Mononuclear cell (primary cell): ENCODE measurements around a stretch of chr2.

DNA sequence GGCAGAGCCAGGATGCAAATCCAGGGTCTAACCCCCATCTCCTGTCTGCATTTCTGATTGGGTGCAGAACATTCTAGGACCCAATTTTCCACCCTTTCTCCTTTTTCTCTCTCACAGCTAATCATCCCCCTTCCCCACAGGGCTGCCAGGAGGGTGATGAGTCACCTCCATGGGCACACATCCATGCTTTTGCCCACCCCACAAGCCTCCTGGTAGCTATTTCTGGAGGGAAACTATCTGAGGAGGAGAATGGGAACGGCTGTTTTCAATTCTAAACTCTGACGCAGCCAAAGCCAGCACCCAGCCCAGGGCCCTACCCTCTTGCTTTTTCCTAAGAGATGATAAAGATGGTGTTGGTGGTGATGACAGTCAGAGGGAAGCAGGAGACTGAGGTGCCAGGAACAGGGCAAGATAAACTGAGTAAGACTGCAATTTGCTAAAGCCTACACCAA, 62.2 kb upstream of the FZD7 start:
- RRBS = no CpG with 5 or more reads among the region's 2 CpGs

- RRBS = no CpG with 5 or more reads among the region's 2 CpGs
These were observed 55.6 kb upstream of the FZD7 start for GRCh38 chr2:201978032-201978430.

DNA sequence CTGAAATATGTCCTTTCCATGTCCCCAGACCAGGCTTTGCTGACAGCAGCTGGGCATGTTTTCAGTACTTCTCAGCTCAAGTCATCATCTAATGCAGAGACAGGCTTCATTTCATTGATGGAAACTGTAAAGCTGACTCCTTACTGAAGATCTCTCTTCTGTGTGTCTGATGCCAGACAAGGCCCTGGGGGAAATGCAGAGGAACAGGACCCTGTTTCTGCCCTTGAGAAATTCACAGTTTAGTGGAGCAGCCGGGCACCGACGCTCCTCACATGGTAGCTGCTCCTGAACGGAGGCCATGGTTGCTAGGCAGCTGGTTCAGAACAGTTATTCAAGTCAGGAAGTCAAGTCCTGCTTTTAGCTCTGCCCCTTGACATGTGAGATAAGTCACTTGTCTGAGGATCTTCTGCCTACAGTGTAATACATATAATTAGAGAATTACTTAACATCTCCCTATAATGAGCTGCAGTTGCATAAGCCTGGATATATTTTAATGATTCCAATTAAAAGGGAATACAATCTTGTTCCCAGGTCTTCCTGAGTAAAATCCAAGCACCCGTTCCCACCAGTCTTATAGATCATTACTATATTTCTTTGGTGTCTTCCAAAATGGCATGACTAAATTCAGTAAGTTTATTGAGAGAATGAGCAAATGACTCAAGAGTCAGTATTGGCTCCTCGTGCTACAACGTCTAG, 24.4 kb upstream of the FZD7 start:
- RRBS = no CpG with 5 or more reads among the region's 7 CpGs

DNA sequence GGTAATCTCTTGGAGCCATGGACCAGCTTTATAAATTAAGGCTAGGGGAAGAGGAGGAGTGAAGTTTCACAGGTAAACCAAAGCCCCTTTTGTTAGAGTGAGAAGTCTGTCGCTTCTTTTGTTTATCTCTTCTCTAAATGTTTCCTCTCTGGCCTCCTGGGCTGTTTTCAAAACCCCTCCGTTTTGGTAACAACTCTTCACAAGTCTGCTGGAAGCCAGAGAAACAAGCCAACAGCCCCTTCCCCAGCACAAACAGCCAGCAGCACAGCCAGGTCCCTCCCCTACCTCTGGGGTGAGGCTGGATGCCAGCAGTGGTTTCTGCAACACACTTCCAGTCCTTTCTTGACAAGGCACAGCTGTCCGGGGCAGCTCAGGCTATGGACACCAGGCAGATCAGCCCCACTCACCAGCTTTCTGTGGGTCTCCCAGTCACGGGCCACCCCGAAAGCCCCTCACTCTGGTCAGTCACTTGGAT, 13.6 kb upstream of the FZD7 start:
- RRBS = 73% methylated on average over 1 of the region's 5 CpGs

GRCh38 chr2:202276333-202276611, 10.7 kb downstream of the NOP58 start:
- RRBS = no CpG with 5 or more reads among the region's 4 CpGs

DNA sequence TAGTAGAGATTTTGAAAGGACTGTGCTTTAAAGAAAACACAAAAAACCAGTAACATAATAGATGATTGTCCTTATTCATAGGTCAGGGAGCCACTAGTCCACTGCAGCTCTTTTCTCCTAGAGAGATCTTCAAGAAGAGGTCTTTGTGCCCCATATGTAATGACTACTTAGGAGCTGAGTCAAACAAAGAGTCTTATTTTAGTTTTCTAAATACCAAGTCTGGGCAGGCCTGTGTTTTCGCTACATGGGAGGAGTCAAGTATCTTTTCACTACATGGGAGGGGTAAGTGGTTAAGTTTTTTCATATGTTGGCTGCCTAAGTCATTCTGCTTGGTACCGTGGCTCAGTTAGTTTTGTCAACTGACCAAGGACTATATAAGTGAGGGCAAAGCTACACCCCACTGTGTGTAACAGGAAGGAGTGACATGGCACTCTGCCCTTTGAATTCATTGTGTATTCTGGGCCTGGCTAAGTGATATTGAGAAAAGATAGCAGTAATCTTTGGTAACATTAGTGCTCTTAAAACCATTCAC, 25.0 kb upstream of the FAM117B start:
- RRBS = no CpG with 5 or more reads among the region's 2 CpGs

DNA sequence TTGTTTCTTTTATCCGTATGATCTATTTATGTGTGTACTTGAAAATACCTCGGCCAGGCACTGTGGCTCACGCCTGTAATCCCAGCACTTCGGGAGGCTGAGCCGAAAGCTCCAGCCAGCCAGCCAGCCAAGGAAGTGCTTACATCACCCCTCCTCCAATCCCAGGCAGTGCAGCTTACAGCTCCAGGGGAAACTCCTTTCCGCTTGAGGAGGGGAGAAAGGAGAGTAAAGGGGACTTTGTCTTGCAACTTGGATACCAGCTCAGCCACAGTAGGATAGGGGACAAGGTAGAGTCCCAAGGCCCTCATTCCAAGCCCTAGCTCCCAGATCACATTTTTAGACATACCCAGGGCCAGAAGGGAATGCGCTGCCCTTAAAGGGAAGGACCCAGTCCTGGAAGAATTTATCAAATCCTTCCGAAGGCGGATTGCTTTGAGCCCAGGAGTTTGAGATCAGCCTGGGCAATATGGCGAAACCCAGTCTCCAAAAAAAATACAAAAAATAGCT, 65.5 kb downstream of the ICA1L start:
- RRBS = no CpG with 5 or more reads among the region's 10 CpGs

DNA sequence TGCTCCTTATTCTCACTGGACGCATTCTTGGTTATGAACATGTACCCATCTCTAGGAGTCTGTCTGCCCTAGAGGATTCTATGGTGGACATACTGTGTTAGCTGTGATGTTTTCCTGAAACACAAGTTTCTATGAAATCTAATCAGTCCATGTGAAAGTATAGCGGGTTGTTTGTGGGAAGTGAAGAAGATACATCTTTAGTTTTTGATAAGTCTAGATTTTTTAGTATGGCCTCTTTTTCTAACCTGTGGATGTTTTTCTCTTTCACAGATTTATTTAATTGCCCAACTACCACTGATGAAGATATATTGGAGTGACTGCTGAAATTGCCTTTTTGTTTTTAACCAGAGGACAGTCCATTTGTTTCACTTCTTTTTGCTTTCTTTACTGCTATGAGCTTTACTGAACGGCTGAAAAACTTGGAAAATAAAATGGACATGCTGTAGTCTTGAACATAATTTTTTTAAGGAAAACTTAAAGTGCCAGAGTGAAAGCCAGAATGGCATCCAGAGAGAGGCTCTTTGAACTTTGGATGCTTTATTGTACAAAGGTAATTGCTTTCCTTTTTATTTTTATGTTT, 1.3 kb downstream of the NBEAL1 start:
- RRBS = no CpG with 5 or more reads among the region's 3 CpGs

- RRBS = no CpG with 5 or more reads among the region's 1 CpG
These were observed 8.0 kb downstream of the NBEAL1 start for GRCh38 chr2:203022440-203023229.

DNA sequence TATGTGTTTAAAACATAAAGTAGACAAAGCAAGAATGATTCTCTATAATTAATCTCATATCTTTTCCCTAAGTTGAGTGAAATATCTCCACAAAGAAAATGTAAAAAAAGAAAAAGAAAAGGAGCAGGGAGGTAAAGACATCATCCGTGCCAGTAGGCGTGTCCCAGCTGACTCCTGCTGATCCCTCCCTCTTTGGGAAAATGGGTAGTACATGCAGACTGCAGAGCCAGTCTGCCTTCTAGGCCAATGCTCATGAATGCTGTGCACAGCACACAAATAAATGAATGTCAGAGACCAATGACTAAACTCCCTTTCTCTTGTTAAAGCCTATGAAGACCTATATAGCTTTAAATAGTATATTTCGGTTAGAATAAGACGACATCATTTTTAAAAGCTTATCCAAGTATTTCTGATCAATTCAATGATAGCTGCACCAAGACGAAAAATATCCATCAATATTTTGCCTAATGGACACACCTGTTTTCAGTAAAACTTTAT, 64.7 kb downstream of the RAPH1 start:
- RRBS = no CpG with 5 or more reads among the region's 5 CpGs

DNA sequence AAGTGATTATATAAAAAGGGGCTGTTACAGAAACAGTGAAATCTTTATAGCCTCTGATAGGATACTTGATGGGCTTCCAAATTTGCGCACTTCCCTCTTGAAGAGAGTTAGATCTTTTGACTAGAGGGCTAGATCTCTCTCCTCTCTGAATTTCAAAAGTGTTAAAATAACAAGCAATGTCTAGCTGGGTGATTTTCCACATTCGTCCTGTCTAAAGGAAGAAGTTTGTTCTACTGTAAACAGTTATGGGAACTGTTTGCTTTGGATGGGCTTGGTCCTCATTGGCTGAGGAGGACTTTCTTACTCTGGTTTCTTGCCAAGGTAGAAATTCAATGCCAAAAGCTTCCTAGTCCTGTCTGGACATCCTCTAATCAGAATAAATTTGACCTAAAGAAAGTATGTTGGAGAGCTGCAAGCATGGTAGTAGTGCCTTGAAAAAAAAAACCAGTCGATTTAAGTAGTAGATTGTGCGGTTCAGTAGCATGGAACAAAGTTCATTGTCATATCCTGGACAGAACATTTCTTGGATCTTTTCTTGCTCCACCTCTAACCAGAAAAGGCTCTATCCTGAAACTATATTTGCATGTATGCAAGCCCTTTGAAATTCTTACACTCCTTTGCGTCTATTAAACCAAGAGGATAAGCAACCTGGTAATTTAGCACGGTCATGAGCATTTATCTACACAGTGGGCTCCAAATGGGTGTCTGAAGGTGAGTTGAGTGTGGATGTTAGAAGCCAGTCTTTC, 47.5 kb upstream of the RAPH1 start:
- RRBS = no CpG with 5 or more reads among the region's 6 CpGs

- RRBS = no CpG with 5 or more reads among the region's 4 CpGs
These were observed 1.6 kb downstream of the CTLA4 start for GRCh38 chr2:203868953-203869887.

DNA sequence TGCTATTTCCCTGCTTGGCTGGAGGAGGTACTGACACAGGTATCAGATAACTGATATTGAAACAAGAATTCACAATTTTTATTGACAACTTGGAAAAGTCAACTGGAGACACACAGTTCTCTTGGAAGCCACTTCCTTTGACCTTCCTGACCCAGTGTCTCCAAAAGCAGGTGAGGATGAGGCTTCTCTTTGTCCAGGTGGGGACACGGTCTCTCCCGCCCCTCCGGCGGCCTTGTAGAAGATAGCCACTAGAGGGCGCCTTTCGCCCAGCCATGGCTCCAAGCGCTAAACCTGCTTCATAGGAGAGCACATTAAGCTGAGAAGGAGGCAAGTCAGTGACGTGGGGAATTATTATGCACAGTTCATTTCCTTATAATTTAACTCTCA, 208.6 kb downstream of the ICOS start:
- RRBS = no CpG with 5 or more reads among the region's 8 CpGs

DNA sequence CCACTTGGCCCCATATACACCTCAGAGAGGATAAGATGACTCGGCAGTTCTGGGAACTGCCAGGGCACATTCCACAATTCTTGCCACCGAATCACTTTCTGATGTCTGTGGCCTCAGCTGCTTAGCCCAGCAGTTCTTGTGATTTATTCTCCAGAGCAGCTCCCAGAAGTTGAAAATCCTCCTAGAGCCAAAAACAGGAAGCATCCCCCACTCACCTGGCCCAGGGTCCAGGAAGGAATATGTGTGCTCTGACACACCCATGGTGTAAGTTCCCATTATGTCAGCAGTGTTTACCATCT, 223.4 kb upstream of the PARD3B start:
- RRBS = no CpG with 5 or more reads among the region's 2 CpGs

DNA sequence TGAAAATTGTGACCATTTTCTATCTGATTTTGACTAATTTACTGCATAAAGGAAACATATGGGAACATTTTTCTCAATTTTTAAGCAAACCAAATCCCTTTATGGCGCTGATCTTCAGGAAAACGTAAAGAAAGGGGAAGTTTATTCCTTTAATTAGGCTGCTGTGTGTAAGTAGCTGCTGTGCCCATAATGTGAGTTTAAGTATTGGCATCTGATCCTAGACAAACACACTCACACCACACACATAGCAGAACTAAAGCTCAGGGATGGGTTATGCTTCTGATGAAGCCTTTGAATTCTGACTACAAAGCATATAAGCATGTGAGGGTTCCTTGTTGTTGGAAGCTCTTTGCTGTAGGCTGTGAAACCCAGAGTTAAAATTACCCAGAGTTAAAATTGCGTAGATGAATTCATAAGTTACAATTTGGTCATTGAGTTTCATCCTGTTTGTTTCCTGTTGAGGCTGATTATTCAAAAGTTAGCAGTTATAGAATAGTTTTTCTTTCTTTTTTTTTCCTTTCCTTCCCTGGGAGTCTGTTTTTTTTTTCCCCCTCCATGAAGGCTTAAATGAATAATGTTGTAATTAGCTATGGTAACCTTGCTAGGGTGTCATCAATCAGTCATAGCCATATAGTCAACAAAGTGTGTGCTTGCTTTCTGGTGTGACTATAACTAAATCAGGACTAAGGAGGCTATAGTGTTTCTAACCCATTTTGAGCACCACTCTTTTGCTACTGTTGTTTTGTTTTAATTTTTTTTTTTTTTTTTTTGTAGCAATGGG, 426.0 kb downstream of the PARD3B start:
- RRBS = no CpG with 5 or more reads among the region's 3 CpGs

GRCh38 chr2:205273239-205273844, 409.0 kb upstream of the NRP2 start:
- RRBS = no CpG with 5 or more reads among the region's 6 CpGs

DNA sequence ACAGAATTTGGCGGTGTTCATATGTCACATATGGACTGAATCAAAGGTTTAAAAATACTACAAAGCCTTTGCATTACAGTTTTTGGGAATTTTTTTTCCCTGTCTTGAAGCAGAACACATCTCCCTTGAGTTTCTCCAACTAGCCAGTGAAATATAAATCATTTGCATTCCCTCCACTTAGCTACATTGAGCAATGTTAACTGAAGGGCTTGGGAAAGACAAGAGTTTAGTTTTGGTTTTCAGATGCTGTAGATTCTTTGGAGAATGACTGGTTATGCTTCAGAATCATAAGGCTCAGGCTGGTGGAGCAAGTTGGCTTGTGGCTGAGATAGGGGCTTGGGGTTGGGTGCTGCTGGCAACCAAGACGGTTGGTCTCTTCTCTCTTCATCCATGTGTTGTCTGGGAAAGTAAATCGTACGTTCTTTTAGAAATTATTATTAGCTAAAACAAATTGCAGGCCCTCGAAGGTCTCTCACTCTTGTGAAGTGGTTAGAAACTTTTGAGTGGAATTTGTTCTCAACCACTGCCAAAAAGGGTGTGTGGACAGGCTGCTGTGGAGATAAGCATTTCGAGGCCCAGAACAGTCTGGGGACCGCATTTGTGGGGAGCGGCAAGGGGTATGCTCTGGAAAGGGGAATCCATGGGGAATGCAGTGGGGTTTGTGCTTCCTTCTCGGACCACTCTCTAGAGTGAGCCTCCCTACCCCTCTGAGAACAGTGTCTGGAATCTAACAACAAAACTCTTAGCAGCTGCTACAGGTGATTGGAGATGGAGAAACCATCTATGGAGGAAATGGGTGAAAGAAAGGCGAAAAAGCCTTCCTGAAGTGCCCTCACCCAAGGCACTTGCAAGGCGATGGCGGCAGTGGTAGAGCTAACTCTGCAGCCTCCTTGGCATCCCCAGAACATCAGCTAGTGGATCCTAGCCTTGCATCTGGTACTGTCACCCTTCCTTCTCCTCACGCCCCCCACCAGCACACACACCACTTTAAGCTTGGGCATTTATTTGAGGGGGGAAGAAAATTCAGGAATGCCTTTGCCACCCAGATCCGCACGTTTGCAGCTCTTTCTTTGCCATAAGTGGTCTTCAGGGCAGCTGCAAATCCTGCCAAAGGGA, 1.7 kb downstream of the NRP2 start:
- RRBS = no CpG with 5 or more reads among the region's 15 CpGs

DNA sequence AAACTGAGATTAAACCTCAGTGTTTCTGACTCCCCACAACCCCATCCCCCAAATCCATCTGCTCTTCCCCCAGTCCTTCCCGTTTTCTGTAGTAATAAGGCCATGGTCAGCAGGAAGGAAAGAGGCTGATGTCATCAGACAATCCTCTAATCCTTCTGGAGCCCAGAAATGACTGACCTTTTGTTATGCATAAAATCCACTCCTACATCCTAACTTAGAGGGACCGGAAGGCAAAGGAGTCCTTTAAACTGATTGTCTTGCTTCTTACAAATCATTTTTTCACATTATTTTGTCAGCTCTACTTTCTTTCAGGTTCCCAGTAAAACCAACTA, 155.7 kb downstream of the INO80D start:
- RRBS = no CpG with 5 or more reads among the region's 2 CpGs

- RRBS = no CpG with 5 or more reads among the region's 5 CpGs
These were observed 101.5 kb downstream of the INO80D start for GRCh38 chr2:205984456-205984855.